Cardiac atrium fibroblast (primary cell): Measurements from ENCODE around the gene PLGRKT.

GRCh38 chr9:4145347-4145941, 154.4 kb downstream of the GLIS3 start:
- RAMPAGE, long total RNA, result no peak

DNA sequence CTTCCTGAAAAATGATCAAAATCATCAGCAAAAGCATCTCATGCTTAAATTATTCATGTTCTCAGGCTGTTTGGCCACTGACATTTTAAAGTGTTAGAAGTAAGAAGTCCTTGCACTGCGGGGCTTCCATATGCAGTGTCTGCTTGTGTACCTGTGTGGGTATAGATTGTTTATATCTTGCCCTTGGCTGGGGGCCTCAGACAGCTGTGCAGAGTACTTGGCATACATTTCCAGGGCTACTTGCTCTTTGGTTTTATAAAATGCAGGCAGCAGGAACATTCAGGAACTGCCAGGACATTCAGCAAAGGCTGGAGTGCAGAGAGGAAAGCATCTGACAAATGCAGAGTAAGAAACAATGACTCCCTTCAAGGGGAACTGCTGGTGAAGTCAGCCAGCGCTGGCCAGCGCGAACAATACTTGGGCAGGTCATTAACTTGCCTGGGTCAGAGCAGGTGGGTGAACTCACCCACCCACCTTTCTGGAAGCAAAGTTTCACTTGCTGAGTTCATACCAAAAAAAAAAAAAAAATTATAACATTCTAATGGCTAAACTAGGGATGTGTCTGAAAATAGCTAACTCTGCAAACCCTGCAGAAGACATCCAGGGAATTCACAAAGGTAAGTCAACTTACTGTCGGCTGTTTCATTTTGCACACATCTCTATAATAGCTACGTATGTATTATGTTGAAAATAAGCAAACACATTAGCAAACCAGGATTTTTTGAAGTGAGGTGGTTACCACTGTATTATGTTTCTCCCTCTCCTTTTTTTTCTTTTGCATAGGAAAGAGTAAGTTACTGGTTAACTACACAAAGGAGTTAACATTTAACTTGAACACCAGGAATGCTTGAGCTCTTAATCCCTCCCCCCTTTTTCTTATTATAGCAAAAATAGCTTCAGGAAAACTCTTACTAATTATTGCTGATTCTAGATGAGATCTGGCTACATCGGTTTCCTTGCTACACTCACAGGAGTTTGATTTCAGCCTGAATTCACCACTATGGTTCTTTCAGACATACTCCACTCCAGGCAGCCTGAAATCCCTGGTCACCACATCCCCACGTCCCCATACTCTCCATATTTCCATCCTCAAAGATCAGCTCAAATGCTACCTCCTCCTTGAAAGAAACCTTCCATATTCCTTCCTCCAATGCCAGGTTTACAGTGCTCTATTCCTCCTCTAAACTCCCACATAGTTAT, 152.2 kb downstream of the GLIS3 start:
- RAMPAGE, long total RNA, result no peak

DNA sequence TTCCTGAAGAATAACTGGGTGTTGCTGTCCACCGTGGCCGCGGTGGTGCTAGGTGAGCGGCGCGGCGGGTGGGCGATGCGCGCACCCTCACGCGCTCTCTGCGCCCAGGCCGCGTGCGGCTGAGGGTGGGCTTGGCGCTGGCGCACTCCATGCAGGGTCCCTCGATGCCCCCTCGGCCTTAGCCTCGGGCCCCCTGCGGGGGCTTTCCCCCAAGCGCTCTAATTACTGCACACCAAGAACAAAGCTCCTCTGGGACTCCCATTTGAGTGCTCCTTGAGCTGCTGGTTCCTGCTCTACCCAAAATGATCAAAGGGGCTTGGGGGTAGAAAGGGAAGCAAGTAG, 422 bp downstream of the SLC1A1 start:
- RAMPAGE, long total RNA, result no peak

DNA sequence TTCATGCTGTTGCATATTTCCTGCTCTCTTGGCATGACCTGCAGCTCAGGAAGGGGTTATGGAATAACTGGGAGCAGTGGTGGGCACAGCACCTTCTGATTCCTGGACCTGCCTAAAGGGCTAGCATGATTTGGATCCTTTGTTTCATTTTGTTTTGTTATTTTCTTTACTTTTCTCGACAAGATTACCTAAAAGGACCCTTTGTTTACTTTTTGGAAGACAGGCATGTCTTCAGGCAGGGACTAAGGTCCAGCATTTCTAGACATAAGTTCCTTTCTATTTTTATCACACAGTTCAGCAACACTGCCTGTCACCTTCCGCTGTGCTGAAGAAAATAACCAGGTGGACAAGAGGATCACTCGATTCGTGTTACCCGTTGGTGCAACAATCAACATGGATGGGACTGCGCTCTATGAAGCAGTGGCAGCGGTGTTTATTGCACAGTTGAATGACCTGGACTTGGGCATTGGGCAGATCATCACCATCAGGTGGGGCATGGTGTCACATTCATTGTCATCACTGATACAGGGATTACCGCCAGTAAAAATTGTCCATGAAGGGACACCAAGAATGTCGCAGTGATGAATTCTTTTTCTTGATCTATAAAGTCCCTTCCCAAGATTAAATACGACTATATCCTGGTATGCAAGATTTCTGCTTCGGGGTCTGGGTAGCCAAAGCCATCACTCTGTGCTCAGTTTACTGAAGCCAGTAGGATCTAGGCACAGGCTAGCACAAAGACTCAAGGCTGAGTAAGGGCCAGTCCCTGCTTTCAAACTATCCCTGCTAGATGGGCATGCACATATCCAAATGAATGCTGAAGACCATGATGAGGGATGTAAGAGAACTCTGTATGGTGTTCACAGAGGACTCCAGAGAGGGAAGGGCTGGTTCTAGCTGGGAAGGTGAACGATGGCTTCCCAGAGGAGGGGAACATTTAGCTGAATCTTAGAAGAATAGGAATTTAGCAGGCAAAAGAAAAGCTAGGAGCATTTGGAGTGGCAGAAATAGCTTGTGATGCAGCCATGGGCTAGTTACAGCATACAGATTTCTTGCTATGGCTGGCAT, 85.5 kb upstream of the PLPP6 start:
- RAMPAGE, long total RNA, result no peak

DNA sequence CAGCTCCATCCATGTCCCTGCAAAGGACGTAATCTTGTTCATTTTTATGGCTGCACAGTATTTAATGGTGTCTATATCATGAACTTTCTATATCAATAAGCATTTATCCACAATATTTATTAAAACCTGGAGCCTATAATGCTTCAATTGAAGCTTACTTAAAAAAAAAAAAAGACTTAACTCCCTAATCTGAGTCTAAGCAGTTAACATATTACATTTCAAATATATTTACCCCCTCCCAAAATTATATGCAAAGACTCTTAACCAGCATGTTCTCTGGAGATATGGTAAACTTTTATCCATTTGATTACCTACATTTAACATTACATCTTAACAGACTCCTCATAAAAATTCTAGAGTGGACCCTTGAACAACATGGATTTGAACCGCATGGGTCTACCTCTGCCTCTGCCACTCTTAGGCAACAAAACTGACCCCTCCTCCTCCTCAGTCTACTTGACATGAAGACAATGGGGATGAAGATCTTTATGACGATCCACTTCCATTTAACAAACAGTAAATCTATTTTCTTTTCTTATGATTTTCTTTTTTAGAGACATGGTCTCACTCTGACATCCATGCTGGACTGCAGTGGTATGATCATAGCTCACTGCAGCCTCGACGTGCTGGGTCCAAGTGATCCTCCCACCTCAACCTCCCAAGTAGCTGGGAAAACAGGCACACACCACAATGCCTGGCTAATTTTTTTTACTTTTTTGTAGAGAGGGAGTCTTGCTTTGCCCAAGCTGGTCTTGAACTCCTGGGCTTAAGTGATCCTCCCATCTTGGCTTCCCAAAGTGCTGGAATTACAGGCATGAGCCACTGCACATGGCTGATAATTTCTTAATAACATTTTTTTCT, 9.4 kb downstream of the AK3 start:
- RAMPAGE, long total RNA, result no peak

GRCh38 chr9:4738953-4739557, 1.9 kb downstream of the AK3 start:
- RAMPAGE, long total RNA, result no peak

DNA sequence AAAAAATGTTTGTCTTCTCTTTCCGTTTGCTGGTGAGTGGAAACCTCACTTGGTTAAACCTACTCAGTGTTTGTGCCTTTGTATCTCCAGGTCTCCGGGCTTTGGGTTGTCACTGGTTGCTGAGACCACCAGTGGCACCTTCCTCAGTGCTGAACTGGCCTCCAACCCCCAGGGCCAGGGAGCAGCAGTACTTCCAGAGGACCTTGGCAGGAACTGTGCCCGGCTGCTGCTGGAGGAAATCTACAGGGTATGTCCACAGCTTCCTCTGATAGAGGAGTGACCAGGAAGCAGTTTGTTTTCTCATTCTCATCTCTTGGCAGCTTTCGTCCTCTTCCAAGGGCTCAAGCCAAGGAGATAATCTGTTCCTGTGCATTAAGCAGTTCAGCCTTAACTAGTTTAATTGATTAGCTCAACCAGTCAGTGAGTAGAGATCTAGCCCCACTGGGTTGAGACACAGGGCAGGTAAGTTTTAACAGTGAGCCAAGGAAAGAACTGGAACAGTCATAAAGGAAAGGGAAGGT, 51.8 kb downstream of the RCL1 start:
- RAMPAGE, long total RNA, result no peak

DNA sequence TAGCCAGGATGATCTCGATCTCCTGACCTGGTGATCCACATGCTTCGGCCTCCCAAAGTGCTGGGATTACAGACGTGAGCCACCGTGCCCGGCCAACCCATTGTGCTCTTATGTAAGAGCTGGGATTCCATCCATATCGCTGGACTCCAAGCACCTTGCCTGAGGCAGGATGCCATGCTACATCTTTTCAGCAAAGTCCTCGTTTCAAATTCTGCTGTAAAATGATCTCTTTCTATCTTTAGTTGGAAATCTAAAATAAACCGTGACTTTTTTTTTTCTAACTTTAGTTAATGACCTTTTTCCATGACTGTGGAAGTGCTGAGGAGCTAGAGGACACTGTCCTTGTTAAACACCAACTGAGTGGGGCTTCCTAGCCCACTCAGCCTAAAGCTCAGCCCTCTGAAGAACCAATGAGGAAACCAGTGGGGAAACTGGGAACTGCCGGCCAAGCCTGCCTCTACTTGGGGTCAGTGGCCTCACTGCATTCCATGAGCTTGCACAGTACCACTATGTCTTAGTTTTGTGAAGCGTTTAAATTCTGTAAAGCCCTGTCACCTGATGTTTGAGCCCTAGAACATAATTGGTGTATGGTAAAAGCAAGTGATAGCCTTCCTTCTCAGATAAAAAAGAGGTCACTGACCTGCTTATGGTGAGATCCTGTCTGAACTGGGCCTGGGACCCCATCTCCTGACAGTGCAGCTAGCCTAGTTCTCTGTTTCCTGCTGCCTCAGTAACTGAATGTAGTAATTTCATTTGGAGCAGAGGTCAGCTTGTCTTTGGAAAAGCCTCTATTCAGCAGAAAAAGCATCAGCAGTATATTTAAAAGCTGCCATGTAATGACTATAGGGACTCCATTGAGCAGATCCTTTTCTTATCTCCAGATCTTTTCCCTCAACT, 61.0 kb downstream of the RCL1 start:
- RAMPAGE, long total RNA, result no peak

DNA sequence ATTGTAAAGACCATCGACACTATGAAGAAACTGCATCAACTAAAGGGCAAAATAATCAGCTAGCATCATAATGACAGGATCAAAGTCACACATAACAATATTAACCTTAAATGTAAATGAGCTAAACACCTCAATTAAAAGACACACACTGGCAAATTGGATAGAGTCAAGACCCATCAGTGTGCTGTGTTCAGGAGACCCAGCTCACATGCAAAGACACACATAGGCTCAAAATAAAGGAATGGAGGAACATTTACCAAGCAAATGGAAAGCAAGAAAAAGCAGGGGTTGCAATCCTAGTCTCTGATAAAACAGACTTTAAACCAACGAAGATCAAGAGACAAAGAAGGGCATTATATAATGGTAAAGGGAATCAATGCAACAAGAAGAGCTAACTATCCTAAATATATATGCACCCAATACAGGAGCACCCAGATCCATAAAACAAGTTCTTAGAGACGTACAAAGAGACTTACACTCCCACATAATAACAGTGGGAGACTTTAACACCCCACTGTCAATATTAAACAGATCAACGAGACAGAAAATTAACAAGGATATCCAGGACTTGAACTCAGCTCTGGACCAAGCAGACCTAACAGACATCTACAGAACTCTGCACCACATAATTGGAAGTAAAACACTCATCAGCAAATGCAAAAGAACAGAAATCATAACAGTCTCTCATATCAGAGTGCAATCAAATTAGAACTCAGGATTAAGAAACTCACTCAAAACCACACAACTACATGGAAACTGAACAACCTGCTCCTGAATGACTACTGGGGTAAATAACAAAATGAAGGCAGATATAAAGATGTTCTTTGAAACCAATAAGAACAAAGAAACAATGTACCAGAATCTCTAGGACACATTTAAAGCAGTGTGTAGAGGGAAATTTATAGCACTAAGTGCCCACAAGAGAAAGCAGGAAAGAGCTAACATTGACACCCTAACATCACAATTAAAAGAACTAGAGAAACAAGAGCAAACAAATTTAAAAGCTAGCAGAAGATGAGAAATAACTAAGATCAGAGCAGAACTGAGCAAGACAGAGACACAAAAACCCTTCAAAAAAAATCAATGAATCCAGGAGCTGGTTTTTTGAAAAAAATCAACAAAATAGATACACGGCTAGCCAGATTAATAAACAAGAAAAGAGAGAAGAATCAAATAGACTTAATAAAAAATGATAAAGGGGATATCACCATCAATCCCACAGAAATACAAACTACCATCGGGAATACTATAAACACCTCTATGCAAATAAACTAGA, 50.3 kb downstream of the INSL6 start:
- RAMPAGE, long total RNA, result no peak

- RAMPAGE, long total RNA, result no peak
Observed at GRCh38 chr9:5268990-5269462, 35.5 kb downstream of the RLN2 start.

- RAMPAGE, long total RNA, result start-site peak on the minus strand at chr9:5437840-5437883, 311 and 51 reads in 2 replicates
Observed at GRCh38 chr9:5437080-5438289, at the start of gene PLGRKT. PLGRKT (minus strand) TSS chr9:5437925.

DNA sequence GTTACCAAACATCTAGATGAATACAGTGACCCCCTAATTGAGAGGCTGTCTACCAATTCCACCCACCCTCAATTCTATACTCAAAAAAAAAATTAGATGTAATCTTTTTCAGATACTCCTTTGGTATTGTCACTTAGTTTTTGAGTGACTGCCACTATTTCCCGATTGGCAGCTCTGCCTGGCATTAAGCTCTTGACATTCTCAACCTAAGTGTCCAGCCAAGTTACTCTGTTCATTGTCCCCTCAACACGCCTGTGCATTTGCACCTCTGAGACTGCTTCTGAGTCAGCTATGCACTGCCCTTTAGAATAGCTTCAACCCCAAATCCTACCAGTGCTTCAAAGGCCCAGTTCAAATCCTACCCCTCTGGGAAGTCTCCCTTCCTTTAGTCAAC, 2.7 kb downstream of the PDCD1LG2 start:
- RAMPAGE, long total RNA, result no peak

GRCh38 chr9:5844544-5845120, 11.7 kb upstream of the ERMP1 start:
- RAMPAGE, long total RNA, result no peak

GRCh38 chr9:6272180-6272613, 56.0 kb upstream of the TPD52L3 start:
- RAMPAGE, long total RNA, result no peak

DNA sequence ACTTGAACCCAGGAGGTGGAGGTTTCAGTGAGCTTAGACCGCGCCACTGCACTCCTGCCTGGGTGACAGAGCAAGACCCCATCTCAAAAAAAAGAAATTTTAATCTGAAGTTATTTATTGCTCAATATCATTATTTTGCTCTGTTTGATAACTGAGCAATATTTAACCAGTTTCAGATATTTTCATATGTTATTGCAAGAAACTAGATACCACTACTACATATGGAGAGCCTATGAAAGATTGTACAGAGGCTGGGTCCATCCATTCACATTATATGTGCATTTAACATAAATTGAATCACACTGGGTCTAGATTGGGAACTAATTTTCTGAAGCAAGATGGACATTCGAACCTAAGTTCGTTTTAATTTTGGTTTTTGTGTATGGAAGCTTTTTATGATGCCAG, 14.6 kb downstream of the UHRF2 start:
- RAMPAGE, long total RNA, result no peak

DNA sequence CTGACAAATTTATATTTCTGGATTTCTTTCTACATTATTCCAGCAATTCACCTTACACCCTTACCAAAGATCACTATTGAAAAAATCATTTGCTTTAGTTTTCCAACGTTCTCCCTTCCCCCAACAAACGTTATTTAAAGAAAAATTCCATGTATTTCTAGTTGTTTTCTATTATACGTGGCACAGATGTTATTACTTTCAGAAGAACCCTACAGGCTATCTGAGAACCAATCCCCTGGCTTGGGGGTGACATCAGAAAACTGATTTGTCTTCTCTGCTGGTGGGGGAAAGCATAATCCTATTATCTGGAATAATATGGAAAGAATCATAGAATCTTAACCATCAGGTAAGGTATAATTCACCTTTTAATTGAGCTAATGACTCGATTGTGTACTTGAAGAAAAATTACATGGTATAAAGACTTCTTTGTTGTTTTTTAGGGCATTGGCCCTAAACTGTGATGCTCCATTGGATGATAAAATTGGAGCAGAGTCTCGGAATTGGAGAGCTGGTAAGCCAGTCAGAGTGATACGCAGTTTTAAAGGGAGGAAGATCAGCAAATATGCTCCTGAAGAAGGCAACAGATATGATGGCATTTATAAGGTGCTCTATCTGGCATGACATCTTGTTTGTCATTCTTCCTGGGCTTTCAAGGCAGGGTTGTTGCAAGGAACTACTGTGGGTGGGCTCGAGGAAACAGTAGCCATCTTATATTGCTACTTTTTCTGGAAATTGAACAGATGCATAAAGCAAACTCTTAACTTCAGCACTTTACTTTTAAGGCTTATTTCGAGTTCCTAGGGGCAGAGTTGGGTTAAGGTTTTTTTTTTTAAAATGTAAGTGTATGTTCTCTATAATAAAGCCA, 84.0 kb downstream of the UHRF2 start:
- RAMPAGE, long total RNA, result no peak

- RAMPAGE, long total RNA, result no peak
Observed at GRCh38 chr9:6682061-6682287, 36.4 kb upstream of the GLDC start.

DNA sequence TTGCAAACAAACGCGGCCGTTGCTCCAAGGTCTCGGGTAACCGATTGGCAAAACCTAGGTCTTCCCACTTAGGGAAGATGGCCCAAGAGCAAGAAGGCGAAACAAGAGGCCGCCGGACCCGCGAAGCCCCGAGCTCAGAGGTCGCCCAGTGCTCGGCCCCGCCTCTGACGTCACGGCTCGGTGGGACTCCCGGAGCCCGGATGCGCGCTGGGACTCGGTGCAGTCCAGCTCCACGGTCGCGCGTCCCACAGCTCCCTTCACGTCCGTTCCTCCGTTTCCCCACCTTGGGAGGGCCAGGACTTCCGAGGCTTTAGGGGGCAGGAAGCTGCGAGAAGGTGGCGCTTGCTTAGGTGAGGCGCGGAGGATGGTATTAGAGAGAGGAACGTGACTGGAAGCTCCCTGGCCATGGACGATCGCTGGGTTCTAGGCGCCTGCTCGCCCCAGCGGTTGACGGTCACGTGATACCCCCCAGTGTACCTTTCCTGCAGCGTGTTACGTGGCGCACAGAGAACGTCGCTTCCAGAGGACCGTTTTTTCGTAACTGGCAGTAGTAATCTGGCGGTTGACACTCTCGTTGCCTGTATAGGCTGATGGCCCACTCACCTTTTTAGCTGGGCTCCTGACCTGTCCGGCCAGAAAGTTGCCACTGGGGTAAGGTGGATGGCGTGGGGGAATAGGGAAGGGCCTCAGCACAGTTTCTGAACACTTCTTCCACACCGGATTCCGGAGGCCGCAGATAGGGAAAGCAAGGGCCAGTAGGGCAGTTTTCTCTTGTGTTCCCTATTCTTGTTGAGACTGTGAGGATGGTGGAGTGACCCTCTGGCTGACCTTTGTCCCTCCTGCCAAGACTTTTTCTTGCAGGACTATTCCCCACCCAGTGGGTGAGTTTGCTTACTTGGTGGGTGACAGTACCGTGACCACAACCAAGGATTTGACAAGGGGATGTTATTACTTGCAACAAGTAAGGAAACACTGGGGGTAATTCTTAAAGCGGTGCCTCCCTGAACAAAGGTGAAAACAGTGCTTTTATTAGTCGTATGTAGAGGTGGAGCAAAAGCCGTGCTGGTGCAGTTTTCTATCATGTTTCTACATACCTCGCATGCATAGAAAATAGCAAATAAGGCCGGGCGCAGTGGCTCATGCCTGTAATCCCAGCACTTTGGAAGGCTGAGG, 41.4 kb upstream of the KDM4C start:
- RAMPAGE, long total RNA, result no peak

- RAMPAGE, long total RNA, result no peak
Observed at GRCh38 chr9:6986072-6986661, 228.4 kb downstream of the KDM4C start.

DNA sequence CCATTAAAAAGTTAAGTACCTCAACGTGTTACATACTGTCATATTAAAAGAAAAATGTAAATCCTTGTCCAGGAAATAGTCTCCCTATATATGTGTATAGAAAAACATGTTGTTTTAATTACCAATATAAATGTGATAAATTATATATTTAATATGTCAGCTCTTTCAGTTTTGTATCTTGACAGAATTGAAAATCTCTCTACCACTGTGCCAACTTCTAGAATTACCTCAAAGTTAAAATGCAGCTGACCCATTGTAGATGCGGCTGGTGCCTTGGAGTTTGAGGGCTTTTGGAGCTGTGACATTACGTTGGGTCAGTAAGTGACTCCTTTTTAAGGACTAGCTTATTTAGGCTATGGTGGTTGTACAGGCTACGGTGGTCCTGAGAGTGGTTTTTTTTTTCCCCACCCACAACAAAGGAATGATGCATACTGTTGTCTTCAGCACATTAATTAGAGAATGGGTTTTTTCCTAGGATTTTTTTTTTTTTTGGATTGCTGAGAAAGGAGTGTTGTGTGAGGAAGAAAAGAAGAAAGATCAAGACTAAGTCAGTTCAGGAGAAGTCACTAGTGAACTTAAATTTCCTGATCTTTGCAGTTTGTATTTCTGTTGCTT, 237.0 kb downstream of the KDM4C start:
- RAMPAGE, long total RNA, result no peak